Metastatic Breast Carcinoma in the Ovary (tissue), 3 donors: ENCODE results near the gene PLA2G6.

DNA sequence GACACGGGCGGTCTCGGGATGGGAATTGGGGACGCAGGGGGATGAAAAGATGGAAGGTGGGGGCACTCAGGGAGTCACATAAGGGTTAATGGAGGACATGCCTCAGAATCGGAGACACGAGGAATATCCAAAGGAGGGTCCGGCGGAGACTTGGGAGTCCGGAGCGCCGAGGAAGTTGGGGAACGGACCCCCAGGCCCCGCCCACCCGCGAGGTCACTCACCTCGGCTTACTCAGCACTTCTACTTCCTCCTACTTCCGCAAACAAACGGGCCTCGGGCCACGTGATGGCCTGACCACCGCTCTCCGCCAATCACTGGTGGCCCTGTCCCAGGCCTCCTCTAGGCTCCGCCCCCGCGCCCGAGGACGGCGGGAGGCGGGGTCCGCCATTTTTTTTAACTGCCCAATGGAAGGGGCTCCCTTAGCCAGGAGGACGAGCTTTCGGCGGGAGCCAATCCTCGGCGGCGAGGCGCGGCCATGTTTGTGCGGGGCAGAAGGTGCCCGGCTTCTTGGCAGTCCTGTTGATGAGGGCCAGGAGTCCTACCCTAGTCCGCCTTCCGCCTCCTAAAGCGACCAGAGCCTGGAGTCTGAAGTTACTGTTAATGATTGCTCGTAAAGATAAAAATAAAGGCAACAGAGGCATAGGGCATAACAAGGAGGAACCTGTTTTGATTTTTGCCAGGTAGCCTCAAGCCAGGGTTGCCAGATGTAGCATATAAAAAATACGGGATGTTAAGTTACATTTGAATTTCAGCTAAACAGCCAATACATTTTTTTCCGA lies at the start of gene PLA2G6:
TSS of gene PLA2G6 (minus strand) at position 268 of the 779 bp plus-strand sequence.
- PRO-cap, 3 experiments: peak in 3 of 3 experiments; most common plus-strand start position 513 of the sequence (in 3); most common minus-strand start position 233 of the sequence (in 2)

DNA sequence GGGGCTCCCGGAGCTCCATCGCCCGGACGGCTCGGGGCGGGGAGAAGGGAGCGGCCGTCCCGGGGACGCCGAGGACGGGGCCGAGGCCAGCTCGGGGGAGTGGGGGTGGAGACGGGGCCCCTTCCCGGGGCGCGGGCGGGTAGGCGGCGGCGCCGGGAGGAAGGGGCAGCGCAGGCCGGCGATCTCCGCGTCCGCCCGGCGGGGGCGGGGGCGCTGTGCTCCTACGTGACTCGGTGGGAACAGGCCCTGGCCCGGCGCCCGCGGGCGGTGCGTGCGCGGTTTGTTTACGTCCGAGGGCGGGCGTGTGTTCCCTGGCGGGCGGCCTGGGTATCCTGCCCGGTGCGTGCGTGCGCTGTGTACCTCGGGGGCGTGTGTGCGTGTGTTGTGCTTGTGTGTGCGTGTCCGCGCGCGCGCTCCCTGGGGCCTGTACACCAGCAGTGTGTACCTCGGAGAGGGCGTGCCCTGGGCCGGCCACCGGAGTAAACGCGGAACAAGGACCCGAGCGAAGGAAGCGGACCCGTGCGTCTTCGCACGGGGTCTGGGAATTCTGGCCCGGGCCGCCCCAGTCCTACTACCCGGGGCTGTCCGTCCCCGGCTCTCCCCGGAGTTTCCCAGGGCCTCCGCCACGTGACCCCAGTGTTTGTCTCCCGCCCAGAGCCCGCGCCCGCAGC lies 656 bp downstream of the MAFF start:
- PRO-cap, 3 experiments: peak in 3 of 3 experiments; most common plus-strand start position 482 of the sequence (in 3); most common minus-strand start position 206 of the sequence (in 2)

DNA sequence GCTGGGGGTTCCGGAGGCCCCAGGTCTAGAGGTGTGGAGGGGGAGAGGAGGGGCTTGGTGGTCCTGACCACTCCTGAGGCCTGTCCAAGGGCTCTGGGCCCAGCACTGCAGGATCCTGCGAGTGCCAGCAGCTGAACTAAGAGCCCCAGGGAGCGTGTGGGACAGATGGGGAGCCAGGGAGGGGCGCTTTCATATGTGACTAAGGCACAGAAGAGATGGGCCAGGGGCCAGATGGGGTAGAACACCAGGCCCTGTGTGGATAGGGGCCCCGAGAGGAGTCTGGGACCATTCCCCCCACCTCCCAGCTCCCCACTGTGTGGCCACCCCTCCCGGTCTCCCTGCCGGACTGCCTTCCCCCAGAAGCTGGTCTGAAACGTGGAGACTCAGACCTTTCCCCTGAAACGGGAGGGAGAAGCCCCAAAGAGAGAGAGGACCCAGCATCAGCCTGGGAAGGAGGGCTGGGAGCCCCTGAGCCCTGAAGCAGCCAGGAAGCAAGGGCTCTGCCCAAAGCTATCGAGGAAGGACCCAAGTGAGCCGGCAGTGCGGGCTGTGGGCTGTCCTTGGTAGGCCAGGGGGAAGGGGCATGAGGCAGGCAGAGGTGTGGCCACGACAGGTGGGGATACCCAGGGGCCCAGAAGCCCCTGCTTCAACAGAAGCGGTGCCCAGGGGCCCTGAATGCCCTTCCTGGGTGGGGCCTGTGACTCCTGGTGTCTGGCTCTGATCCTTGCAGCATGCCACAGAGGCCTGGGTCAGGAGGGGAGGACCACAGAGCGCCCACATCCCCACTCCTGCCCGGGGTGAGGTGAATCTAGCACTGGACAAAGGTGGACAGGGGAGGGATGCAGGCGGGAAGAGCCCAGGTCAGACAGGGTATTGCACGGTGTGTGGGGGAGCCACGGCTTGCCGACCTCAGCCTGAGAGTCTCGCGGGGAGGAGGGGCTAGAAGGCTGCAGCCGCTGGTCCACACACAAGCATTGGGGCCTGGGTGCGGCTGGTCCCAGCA lies 18.7 kb downstream of the MAFF start:
- PRO-cap, 3 experiments: no peak in any of the 3 experiments

GRCh38 chr22:38327557-38328416 lies 10.6 kb upstream of the CSNK1E start:
- PRO-cap, 3 experiments: no peak in any of the 3 experiments

- PRO-cap, 3 experiments: no peak in any of the 3 experiments
These were observed 10.9 kb downstream of the KCNJ4 start for GRCh38 chr22:38444079-38444482.

- PRO-cap, 3 experiments: no peak in any of the 3 experiments
These were observed 6.7 kb downstream of the DDX17 start for GRCh38 chr22:38499285-38499939.

GRCh38 chr22:38731878-38732829 lies 23.6 kb downstream of the SUN2 start:
- PRO-cap, 3 experiments: no peak in any of the 3 experiments

GRCh38 chr22:38739465-38739985 lies 16.3 kb downstream of the SUN2 start:
- PRO-cap, 3 experiments: no peak in any of the 3 experiments

- PRO-cap, 3 experiments: no peak in any of the 3 experiments
These were observed 9.2 kb downstream of the CBX6 start for GRCh38 chr22:38862680-38863380.

DNA sequence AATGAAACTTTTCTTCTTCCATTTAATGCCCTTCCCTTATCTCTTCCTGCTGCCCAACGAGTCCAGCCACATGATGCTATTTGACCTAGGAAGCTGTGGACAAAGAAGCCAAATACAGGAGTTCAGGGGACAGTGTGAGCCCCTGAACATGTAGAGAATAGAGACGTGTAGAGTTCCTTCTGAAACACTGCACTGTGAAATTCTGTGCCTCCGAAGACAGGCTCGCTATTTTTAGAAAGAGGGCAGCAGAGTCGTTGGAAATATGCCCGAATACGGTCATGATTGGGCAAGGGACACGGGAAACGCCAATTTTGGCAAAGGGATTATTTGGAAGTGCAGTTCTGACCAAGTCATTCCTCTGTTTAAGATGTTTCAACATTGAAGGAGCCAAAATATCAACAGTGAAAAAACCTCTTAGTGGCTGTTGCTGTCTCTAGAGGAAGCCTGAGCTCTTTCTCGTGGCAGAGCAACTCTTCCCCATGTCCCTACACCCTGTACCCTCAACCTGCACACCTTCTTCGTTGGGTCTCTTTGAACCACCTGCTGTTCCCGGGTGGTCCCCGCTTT lies 9.4 kb upstream of the CBX6 start:
- PRO-cap, 3 experiments: peak in 1 of 3 experiments; most common minus-strand start position 196 of the sequence (in 1)

- PRO-cap, 3 experiments: no peak in any of the 3 experiments
These were observed 4.1 kb upstream of the APOBEC3A start for GRCh38 chr22:38953228-38953868.

GRCh38 chr22:38981291-38981617 lies 893 bp upstream of the APOBEC3B start:
- PRO-cap, 3 experiments: peak in 1 of 3 experiments; most common plus-strand start chr22:38981522 (in 1)

DNA sequence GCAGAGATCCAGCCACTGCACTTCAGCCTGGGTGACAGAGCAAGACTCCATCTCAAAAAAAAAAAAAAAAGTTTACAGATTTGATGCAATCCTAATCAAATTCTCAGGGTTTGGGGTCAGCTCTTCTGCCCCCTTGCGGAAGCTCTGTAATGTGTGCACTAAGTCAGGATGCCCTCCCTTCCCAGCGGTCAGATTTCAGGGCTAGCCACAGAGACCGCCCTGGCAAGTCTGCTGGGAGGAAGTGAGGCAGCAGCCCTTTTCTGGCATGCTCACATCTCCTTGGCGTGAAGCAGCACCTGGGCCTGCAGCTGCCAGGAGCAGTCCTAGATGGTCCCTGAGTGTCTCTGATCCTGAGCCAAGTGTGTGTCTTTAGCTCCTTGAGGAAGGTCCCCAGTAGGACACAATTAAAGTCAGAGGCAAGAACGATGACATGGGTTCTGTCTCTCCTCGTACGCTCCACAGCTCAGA lies 10.9 kb upstream of the APOBEC3C start:
- PRO-cap, 3 experiments: no peak in any of the 3 experiments

- PRO-cap, 3 experiments: no peak in any of the 3 experiments
These were observed 1.1 kb upstream of the CBX7 start for GRCh38 chr22:39153626-39153911.

GRCh38 chr22:39234280-39234851 lies 10.4 kb downstream of the PDGFB start:
- PRO-cap, 3 experiments: no peak in any of the 3 experiments

DNA sequence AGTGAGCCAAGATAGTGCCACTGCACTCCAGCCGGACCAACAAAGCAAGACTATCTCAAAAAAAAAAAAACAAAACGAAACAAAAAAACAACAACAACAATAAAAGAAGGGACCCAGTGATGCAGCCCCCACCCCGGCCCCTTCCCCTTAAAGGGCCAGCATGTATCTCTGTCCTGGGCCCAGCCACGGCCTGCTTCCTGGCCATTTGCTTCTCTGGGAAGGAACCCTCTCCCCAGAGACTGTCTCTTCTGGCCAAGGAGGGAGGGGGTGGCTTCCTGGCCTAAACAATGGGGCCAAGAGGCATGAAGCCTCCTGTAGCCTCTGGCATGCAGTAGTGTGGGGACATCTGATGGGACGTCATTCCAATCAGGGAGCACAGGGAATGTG lies 25.4 kb upstream of the PDGFB start:
- PRO-cap, 3 experiments: no peak in any of the 3 experiments

DNA sequence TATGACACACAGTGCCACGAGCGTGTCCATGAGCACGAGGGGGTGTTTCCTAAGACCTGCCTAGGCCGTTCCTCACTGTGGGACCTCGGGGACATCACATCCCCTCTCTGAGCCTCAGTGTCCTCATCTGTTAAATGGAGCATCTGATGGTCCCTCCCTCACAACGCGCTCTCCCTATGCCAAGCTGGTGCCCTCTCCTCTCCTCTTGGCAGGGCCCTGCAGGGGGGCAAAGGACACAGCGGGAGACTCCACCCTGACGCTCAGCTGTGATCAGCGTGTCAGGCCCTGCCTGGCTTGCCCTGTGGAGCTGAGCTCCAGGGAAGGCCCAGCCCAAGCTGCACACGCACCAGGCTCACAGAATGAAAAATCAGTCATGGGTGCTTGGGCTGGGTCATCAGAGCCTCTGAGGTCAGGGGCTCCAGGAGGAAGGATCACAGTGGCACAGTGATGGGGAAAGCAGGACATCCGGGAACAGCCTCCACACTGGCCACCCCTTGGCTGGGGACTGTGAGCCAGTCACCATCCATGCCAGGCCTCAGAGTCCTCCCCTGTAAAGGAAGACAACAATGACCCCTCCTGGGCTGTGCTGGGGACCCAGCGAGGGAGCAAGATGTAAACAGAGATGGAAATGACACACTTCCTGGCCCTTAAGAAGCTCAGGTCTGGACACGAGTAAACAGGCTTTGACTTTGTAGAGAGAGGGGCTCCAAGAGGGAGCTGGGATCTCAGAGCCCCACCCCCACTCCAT lies 36.7 kb downstream of the RPL3 start:
- PRO-cap, 3 experiments: no peak in any of the 3 experiments

DNA sequence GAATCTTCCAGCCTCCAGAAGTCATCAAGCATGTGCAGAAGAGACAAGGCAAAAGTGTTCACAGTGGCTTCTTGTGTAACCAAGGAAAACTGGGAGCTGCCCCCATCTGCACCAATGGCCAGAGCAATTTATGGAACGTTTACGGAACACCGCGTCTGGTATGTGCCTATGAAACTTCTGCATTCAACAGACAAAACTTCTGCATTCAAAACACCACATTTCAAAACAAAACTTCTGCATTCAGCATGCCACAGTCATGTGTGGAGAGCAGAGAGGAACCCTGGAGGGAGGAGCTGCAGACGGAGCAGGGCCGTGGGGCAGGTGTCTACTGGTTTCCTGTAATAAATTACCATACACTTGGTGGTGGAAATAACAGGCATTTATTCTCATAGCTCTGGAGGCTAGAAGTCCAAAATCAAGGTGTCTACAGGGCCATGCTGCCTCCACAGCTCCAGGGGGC lies 32.3 kb downstream of the RPL3 start:
- PRO-cap, 3 experiments: no peak in any of the 3 experiments

DNA sequence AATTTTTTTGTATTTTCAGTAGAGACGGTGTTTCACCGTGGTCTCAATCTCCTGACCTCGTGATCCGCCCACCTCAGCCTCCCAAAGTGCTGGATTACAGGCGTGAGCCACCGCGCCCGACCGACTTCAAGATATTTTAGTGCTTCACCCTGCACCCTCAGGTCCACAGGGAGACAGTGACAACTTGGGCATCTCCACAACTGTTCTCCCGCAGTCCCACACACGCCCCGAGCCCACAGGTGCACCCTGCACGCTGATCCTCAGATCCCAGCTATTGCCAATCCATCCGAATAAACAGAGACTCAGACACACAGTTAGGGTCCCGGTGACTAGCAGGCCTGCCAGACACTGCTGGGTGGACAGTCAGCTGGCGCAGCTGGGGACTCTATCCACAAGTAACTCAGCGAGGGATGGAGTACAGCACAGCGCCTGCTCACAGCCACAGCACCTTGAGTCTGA lies 7.9 kb downstream of the RPL3 start:
- PRO-cap, 3 experiments: no peak in any of the 3 experiments

DNA sequence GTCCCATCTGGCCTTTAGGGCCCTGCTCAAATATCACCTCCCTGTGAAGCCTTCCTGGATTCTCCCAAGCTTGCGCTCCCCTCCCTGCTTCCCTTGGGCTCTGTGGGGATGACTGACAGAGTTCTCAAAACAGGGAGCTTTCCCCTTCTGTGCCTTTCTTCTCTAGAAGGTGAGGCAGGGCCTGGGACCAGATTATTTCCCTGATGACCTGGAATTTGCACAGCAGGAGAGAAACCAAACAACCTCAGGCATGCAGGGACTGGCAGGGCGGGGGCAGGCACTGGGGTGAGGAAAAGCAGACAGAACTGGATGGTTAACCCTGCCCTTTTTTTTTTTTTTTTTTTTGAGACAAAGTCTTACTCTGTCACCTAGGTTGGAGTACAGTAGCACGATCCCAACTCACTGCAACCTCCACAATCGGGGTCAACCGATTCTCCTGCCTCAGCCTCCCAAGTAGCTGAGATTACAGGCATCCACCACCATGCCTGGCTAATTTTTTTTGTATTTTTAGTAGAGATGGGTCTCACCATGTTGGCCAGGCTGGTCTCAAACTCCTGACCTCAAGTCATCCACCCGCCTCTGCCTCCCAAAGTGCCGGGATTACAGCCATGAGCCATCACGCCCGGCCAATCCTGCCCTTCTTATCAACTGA lies 11.4 kb downstream of the SYNGR1 start:
- PRO-cap, 3 experiments: peak in 2 of 3 experiments; most common plus-strand start position 378 of the sequence (in 2); most common minus-strand start position 164 of the sequence (in 2)